Colonic mucosa (tissue), 1 donor: ENCODE results near the gene C3orf80.

- PRO-cap: no peak
Measured at GRCh38 chr3:157114915-157115814, 44.8 kb downstream of the CCNL1 start.

GRCh38 chr3:157129773-157130379 is 30.1 kb downstream of the CCNL1 start:
- PRO-cap: bidirectional peak, plus-strand start at chr3:157129961, minus-strand start at chr3:157129879

GRCh38 chr3:157133540-157133992 is 26.4 kb downstream of the CCNL1 start:
- PRO-cap: no peak

GRCh38 chr3:157136640-157137366 is 23.1 kb downstream of the CCNL1 start:
- PRO-cap: no peak

DNA sequence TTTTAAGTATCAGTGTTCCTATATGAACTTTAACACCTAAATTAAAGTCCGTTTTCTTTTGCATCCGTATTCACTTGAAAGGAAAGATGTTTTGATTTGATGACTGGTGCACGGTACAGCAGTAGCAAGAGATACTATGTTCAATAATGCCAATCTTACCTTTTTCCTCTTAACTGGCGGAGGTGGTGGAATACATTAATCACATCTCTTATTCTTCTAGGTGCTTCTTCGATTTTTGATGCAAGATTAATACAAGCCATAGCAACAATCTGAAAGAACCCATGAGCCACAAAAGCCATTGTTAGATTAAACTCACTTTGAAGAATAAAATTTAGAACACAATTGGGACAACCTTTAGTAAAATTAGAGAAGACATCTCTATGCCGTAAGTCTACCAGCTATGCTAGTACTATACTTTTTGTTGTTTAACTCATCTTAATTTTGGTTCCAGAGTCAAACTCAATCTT is 1.2 kb downstream of the CCNL1 start:
- PRO-cap: no peak

GRCh38 chr3:157174099-157174574 is 14.2 kb upstream of the CCNL1 start:
- PRO-cap: no peak

GRCh38 chr3:157437175-157438037 is 756 bp downstream of the PTX3 start:
- PRO-cap: bidirectional peak, plus-strand start at chr3:157437855, minus-strand start at chr3:157437781

GRCh38 chr3:158105504-158106156 is 590 bp downstream of the SHOX2 start:
- PRO-cap: unidirectional peak, minus-strand start at chr3:158106042

DNA sequence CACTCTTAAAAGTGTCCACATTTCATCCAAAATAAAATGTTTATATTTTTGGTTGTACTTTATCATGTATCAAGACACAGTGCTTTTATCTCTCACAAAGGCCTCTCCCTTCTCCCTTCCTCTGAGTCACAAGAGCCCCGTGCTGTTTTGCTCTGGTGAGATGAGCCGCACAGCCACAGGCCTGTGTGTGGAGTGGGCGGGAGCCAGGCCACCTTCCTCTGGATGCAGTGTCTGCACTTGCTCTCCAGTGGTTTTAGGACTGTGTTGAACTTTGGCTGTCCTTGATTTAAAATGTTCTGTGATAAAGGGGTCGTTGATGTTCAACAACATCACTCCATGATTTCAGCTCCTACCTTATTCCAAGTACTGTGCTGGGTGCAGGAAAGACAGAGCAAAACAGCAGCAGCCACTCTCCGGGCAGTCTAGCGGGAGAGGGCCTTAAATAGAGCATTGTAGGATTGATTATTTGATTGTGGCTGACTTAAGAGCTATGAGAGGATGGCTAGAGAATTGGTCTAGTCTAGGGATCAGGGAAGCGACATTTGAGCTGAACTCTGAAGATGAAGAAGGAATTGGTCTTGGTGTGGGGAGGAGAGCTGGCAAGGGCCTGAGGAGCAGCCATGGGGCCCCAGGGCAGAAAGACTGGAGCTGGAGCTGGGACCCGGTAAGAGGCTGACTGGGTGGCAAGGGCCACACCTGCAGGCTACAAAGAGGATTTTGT is 15.2 kb downstream of the RARRES1 start:
- PRO-cap: no peak

DNA sequence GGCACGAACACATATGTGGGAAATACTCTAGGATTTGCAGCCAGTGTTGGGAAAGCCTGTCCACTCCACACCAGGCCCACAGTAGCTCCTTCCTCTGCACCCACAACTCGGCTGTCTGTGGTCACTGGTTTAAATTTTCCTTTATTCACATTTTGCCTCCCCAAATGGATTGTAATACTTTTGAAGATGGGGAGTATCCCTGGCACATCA is 33.3 kb upstream of the MFSD1 start:
- PRO-cap: no peak

DNA sequence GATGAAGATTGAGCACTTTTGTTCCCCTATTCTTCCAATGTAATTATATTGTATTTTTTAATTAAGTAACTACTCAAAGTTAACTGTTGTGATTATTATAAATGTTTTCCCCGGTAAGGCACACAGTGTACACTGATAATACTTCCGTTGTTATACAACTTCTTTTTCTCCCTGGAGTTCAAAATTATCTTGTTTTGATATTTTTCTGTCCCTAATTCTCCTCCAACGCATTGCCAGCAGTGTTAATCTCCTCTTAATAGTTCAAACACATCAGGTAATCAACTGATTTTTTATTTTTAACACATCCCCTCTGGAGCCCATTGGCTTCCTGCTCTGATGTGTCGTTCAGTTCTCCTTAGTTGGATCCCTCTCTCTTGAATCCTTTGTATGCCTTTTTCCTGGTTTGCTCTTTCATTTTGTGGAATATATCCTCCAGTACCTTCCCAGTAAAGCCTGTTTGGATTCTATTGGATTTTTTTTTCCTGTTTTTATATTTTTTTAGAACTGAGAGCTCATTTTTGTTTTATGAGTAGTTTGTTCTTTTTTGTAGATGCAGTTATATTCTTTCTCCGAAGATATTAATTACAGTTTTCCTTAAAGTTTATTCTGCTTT is 32.2 kb upstream of the MFSD1 start:
- PRO-cap: no peak

GRCh38 chr3:158773940-158774903 is 27.6 kb upstream of the MFSD1 start:
- PRO-cap: no peak

- PRO-cap: no peak
Measured at GRCh38 chr3:158820173-158820431, 18.2 kb downstream of the MFSD1 start.

GRCh38 chr3:159794879-159795777 is 430.1 kb upstream of the C3orf80 start:
- PRO-cap: no peak

DNA sequence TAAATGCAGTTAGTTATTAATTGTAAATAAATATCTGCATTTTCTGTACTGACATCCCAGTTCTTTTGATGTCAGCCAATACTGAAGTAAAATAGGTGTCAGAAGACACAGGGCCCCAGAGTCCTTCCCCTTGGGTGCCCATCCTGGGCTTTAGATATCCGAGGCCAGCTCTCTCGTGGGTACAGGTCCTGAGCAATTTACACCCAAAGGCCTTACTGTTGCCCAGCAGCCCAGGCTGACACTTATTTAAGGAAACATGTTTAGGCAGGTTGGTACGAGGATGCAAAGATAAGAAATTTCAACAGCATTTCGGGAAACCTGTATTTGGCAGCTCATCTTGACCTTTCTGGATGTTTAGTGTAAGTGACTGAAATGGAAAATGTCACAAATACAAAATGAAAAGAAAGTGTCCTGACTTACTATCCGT is 366.6 kb upstream of the C3orf80 start:
- PRO-cap: no peak

DNA sequence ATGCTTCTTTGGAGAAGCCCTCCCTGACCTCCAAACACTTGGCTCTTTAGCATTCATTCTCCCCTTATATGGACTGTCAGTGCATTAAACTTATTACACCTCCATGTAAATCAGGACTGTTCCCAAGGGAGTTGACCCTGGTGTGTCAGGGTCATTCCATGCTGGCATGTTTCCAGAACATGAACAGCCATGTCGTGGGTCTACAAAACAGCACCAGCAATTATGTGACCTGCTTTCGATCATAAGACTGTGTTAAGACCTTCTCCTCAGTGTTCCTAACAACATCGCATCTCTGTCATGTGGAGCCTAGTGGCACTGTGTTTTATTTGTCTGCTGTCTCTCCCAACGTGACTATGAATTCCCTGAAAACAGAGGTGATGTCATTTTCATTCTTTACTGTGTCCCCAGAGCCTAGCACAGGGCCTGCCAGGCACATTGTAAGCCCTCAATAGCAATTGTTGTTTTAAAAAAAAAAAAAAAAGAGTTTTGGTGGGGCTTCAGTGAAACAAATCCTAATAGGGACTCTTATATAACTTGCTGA is 330.9 kb upstream of the C3orf80 start:
- PRO-cap: no peak

GRCh38 chr3:160224999-160225978 is at the start of gene C3orf80:
C3orf80 (plus strand) TSS chr3:160225422.
- PRO-cap: bidirectional peak, plus-strand start at chr3:160225511, minus-strand start at chr3:160225327

- PRO-cap: no peak
Measured at GRCh38 chr3:160411662-160412476, 12.4 kb downstream of the SMC4 start.

- PRO-cap: no peak
Measured at GRCh38 chr3:160417602-160418132, 18.2 kb downstream of the SMC4 start.

DNA sequence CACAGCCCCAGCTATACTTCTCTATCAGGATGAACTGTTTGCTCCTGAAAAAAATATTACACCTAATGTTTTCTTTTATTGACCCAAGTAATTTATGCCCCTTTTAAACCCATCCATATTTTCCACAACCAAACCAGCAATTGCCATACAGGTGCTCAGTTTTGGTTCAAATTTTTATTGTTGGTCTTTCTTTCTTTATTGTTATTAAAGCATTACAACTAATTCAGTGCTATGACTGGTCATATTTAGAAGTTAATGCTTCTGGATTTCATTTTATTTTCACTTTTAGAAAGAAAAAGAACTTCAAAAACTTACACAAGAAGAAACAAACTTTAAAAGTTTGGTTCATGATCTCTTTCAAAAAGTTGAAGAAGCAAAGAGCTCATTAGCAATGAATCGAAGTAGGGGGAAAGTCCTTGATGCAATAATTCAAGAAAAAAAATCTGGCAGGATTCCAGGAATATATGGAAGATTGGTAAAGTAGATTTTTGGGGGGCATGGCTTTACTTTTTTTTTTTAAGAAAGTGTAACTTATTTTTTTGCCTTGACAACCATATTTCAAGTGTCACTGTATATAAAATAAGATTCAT is 19.7 kb downstream of the SMC4 start:
- PRO-cap: no peak